Liver (tissue), 9 donors: ENCODE measurements around a stretch of chr14.

GRCh38 chr14:81166118-81166545, 54.6 kb downstream of the GTF2A1 start:
- PRO-cap, 5 experiments = no peak in any of the 5 experiments
- RAMPAGE, long total RNA, 2 experiments = no peak in any of the 2 experiments
- RRBS = no CpG with 5 or more reads among the region's 2 CpGs

DNA sequence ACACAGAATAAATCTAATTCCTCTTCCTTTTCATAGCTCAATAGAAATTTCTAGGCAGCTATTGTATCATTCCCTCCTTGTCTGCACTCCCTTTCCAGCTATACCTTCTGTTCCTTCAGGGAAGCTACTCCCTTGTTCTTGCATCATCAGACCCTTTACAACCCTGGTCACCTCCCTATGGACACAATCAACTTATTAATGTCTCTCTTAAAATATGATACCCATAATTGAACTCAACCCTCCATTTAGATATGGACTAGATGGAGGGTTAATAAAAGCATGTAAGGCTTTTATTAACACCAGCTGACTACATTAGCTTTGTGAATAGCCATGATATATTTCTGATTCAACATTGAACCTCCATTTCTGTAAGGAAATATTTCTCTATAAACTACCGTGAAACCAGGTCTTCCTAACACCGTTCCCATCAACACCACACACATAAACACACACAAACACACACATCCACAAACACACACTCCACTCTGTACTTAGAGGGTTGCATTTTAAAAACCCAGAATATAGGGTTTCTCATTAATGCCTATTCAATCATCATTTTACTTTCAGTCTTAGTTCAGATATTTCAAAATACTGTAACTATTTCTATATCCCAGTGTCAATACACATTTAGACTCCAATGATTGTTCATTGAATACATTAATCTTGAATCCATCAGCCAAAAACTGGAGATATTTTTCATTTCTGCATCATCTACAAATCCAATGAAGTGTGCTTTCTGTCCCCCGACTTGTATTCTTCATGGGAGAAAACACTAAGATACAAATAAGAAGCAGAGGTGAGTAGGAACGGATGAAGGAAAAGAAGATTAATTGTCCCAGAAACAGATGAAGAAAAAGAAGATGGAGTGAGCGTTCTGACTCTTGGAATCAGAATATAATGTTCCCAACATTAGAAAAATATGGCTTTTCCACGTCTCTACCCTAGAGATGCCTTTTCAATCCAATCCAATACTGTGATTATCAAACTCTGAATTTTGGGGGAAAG, 45.9 kb upstream of the GTF2A1 start:
- PRO-cap, 5 experiments = no peak in any of the 5 experiments
- RAMPAGE, long total RNA, 2 experiments = no peak in any of the 2 experiments
- RRBS = no CpG with 5 or more reads among the region's 6 CpGs

DNA sequence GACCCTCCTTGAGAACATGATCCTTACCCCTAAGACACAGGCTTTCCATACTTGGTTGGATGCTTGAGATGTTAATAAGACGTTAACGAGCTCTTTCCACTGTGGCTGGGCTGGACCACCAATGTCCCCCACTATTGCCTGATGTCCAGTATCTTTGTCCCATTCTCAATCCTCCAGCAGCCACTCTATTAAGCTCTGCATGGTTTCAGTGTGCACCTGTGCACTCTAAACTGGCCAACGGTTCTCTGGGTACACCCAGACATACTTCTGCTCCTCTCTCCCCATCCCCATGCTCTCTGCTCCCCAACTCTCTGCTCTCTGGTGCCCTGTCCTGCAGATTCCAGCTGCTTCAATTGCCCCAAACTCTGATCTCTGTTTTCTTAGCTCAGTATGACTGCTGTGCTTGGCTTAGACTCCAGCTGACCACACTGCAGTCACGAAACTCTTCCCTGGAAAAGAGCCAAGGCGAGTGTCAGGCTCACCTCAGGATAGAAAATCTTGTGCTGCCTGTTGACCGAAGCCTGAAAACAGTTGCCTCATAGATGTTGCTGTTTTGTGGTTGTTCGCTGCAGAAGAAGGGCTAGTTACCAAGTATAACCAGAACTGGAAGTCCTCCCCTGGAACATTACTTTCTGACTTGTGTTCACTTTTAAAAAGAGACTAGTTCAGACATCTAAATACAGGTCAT, 6.6 kb upstream of the STON2 start:
- PRO-cap, 5 experiments = no peak in any of the 5 experiments
- RAMPAGE, long total RNA, 2 experiments = no peak in any of the 2 experiments
- RRBS = no CpG with 5 or more reads among the region's 7 CpGs

DNA sequence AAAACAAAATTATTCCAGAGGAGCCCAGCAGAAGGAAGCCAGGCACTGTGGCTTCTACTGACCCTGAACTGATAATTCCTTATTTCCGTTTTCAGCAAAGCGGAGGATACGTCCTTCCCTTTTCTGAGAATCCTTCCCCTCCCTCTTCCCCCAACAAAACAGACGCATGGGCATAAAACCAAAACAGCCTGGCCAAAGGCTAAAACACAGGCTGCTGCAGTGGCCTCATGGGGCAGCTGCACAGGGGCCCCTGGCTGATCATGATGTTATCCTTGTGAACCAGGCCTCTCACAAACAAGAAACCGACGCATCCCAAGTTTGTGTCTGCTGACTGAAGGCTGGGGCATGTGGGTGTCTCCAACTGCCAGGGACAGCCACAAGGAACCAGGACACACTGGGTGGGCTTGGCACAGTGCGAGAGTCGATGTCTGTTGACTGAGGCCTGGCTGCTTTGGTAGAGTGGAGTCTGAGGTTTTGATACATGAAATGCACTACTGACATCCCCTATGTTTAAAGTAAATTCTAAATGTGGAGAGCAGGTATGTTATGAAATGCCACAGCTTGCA, 23.4 kb upstream of the STON2 start:
- PRO-cap, 5 experiments = peak in 2 of 5 experiments; most common minus-strand start position 70 of the sequence (in 2)
- RAMPAGE, long total RNA, 2 experiments = no peak in any of the 2 experiments
- RRBS = no CpG with 5 or more reads among the region's 8 CpGs

GRCh38 chr14:81473958-81474460, 59.6 kb downstream of the SEL1L start:
- PRO-cap, 5 experiments = no peak in any of the 5 experiments
- RAMPAGE, long total RNA, 2 experiments = no peak in any of the 2 experiments
- RRBS = no CpG with 5 or more reads among the region's 2 CpGs

- PRO-cap, 5 experiments = peak in 1 of 5 experiments; most common minus-strand start chr14:81601241 (in 1)
- RAMPAGE, long total RNA, 2 experiments = no peak in any of the 2 experiments
- RRBS = no CpG with 5 or more reads among the region's 2 CpGs
Observed at GRCh38 chr14:81601183-81601382, 67.4 kb upstream of the SEL1L start.

- PRO-cap, 5 experiments = no peak in any of the 5 experiments
- RAMPAGE, long total RNA, 2 experiments = no peak in any of the 2 experiments
- RRBS = no CpG with 5 or more reads among the region's 3 CpGs
Observed at GRCh38 chr14:83556583-83556828, 1973.4 kb upstream of the FLRT2 start.

- PRO-cap, 5 experiments = no peak in any of the 5 experiments
- RAMPAGE, long total RNA, 2 experiments = no peak in any of the 2 experiments
Observed at GRCh38 chr14:84657684-84658096, 872.3 kb upstream of the FLRT2 start.

- PRO-cap, 5 experiments = peak in 4 of 5 experiments; most common plus-strand start chr14:85533200 (in 4); most common minus-strand start chr14:85533084 (in 2)
- RAMPAGE, long total RNA, 2 experiments = no peak in any of the 2 experiments
- RRBS = 4% methylated on average over 30 of the region's 67 CpGs
Observed at GRCh38 chr14:85532842-85533678, 3.1 kb downstream of the FLRT2 start.

DNA sequence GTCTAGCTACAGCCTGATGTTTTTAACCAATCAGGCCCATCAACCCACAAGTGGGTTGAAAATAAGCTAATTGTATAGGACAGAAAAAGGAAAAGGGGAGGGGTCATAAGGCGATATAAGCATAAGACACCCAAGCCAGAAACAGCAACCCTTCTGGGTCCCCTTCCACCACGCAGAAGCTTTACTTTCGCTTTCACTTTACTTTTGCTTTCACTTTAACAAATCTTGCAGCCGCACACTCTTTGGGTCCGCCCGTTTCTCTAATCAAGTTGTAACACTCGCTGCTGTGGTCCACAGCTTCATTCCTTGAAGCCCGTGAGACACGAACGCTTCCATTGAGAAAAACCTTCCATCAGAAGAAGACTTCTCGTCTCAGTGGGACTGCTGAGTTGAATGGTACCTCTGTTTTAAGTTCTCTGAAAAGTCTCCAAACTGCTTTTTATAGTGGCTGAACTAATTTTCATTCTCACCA, 404.6 kb downstream of the FLRT2 start:
- PRO-cap, 5 experiments = peak in 2 of 5 experiments; most common plus-strand start position 144 of the sequence (in 1); most common minus-strand start position 178 of the sequence (in 2)
- RAMPAGE, long total RNA, 2 experiments = start-site peak on the plus strand in 1 of 2 experiments, centred at position 207 of the sequence, 19 reads per replicate
- RRBS = no CpG with 5 or more reads among the region's 11 CpGs

DNA sequence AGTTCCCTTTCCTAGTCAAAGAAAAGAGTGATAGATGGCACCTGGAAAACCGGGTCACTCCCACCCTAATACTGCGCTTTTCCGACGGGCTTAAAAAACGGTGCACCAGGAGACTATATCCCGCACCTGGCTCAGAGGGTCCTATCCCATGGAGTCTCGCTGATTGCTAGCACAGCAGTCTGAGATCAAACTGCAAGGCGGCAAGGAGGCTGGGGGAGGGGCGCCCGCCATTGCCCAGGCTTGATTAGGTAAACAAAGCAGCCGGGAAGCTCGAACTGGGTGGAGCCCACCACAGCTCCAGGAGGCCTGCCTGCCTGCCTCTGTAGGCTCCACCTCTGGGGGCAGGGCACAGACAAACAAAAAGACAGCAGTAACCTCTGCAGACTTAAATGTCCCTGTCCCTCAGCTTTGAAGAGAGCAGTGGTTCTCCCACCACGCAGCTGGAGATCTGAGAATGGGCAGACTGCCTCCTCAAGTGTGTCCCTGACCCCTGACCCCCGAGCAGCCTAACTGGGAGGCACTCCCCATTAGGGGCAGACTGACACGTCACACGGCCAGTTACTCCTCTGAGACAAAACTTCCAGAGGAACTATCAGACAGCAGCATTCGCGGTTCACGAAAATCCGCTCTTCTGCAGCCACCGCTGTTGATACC, 782.6 kb downstream of the FLRT2 start:
- PRO-cap, 5 experiments = no peak in any of the 5 experiments
- RAMPAGE, long total RNA, 2 experiments = no peak in any of the 2 experiments
- RRBS = no CpG with 5 or more reads among the region's 21 CpGs

DNA sequence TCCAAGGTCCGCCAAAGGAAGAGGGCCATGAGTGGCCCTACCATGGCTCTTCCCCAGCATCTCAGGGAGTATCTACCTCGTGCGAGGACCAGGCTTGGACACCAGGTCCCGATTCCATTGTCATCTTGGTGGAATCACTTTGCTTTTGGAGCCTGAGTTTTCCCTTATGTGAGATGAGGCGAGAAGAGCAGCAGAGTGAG, 358 bp upstream of the GALC start:
- PRO-cap, 5 experiments = no peak in any of the 5 experiments
- RAMPAGE, long total RNA, 2 experiments = no peak in any of the 2 experiments
- RRBS = no CpG with 5 or more reads among the region's 5 CpGs

DNA sequence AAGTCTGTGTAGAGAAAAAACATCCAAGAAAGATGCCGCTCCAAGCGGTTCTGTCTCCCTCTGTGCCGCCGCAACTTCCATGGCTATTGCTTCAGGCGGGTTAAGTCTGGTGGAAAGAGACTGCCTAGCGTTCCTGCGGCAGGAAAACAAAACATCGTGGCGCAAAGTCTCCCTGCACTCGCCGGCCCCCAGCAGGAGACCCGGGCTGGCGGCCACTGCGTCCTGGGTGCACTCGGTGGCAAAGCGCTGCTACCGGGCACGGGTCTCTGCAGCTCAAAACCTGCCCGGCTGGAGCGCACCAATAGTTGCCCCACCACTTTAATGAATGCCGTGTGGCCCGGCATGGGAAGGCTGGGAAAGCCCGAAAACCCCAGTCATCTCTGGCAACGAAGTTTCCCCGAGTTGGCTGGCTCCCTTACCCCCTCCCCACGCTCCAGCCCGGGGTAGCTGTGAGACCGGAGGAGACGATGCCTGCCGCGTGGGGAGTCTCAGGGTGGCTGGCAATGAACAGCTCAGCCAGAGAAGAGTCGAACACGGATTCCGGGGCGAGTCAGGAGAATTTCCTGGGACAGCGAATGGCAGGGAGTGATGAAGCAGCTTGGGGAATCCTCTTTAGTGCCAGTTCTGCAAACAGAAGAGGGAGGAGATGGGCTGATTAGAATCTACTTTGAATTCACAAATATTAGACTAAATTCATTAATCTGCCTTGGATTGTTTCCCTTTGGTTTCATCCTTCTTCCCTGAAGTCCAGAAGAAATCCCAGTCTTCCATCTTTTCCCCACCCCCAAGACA, 3.6 kb upstream of the KCNK10 start:
- PRO-cap, 5 experiments = no peak in any of the 5 experiments
- RAMPAGE, long total RNA, 2 experiments = no peak in any of the 2 experiments
- RRBS = 5% methylated on average over 20 of the region's 36 CpGs

DNA sequence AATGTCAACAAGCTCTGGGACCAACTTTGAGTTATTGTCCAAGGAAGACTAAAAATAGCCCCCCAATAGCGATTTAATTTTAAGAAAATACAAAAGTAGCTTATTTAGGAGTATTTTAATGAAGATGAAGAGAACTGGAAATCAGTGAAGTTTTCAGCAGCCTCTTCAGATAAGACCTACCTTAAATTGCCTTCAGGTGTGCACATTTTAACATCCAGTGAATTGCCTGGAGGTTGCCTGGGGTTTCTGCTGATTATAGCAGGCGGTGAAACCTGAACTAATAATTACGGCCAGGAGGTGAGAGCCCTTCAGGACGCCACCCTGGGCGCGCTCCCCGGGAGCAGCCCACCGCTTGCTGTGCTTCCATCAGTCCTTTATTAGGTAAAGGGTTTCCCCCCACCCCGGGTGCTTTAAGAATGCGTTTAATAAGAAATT, 1.2 kb downstream of the EML5 start:
- PRO-cap, 5 experiments = no peak in any of the 5 experiments
- RAMPAGE, long total RNA, 2 experiments = no peak in any of the 2 experiments
- RRBS = 25% methylated on average over 4 of the region's 10 CpGs

- PRO-cap, 5 experiments = no peak in any of the 5 experiments
- RAMPAGE, long total RNA, 2 experiments = no peak in any of the 2 experiments
- RRBS = no CpG with 5 or more reads among the region's 5 CpGs
Observed at GRCh38 chr14:88833743-88834730, 9.6 kb downstream of the TTC8 start.

DNA sequence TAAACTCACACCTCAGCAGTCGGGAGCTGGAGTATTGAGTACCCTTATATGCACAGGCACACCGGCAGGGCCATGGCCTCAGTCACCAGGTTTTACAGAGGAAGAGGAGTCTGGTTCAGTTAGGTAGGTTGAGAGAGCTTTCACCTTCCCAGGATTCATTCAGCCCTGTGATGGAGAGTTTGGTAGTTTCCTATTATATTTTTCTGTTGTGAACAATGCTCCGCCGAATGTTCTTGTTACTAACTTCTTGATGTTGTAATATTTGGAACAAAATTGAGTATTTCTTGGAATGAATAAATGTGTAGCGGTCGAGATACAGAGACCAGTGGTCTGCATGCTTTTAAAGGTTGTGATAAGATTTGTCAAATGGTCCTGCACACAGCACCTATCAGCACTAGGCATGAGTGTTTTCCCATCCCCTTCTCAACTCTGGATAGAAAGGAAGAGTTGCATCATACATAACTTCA, 123.6 kb downstream of the TTC8 start:
- PRO-cap, 5 experiments = peak in 2 of 5 experiments; most common minus-strand start position 229 of the sequence (in 2)
- RAMPAGE, long total RNA, 2 experiments = no peak in any of the 2 experiments
- RRBS = no CpG with 5 or more reads among the region's 6 CpGs

GRCh38 chr14:89249227-89249851, 167.7 kb downstream of the FOXN3 start:
- PRO-cap, 5 experiments = no peak in any of the 5 experiments
- RAMPAGE, long total RNA, 2 experiments = no peak in any of the 2 experiments
- RRBS = no CpG with 5 or more reads among the region's 10 CpGs

GRCh38 chr14:89416022-89416829, 807 bp downstream of the FOXN3 start:
- PRO-cap, 5 experiments = peak in 5 of 5 experiments; most common plus-strand start chr14:89416304 (in 4); most common minus-strand start chr14:89416157 (in 5)
- RAMPAGE, long total RNA, 2 experiments = no peak in any of the 2 experiments
- RRBS = 1% methylated on average over 33 of the region's 71 CpGs

- PRO-cap, 5 experiments = no peak in any of the 5 experiments
- RAMPAGE, long total RNA, 2 experiments = no peak in any of the 2 experiments
- RRBS = no CpG with 5 or more reads among the region's 4 CpGs
Observed at GRCh38 chr14:89458314-89458758, 41.3 kb upstream of the FOXN3 start.

DNA sequence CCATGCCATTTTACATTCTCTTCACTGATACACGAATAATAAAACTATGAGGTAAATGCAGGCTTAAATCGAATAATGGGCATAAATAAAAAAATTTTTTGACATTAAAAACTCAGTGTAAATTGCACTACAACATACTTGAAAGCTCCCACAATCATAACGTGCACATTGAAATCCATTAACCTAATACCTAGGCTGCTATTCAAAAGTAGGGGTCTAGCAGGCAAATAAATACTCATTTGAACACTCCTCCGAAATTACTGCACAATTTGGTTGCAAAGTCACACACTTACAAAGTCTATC, 76.1 kb upstream of the FOXN3 start:
- PRO-cap, 5 experiments = no peak in any of the 5 experiments
- RAMPAGE, long total RNA, 2 experiments = no peak in any of the 2 experiments
- RRBS = no CpG with 5 or more reads among the region's 4 CpGs